ENCODE measurements around a stretch of chr13.

- PRO-cap = no peak
Measured at GRCh38 chr13:23290276-23290475, 109.4 kb downstream of the SGCG start.

DNA sequence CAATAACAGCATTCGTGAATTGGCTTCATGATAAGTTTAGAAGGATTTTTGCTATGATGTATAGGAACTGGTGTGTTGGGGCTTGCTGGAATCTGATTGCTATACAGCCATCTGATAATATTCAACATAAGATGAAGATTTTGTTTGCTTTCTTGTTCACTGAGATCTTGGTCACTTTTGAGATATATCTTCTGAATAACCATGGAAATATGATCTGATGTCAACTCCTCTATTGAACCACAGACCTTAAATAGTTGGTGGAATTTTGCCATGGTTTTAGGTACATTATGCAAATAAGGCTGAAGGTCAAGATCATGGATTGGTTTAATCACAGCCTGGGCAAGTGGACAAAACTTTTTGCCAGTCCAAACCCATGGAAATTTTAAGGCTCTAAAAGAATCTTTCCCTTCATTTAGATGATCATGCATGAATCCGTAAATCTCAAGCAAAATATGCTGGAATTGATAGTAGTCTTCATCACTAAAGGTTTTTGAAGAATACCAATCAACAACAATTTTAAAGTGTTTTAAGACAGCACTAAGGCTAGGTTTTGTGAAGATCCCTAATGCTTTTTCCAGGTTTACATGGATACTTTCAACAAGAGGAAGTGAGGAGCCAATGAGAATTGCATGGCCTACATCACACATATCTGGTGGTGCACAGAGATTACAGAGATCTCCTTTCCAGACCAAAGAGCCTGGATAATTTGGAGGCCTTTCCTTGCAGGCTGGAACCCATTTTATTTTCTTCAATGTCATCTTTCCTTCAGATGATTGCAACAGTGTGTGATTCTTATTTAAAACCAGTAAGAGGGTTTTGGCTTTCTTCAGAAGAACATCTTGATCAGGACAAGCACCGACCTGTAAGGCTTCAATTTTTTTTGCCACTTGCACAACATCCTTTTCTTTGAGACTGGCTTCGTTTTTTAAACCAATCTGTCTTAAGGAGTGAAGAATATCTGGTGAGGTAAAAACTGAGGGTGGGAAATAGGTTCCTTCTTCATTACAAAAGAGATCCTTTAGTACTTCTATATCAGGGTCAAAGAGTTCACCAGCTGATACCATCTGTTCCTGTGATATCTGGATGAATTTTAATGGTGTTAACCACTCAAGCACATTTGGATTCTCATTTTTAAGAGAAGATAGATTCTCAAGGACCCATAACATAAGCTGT is 93.4 kb downstream of the SACS start:
- PRO-cap = no peak

- PRO-cap = no peak
Measured at GRCh38 chr13:23466132-23467018, 32.9 kb upstream of the SACS start.

DNA sequence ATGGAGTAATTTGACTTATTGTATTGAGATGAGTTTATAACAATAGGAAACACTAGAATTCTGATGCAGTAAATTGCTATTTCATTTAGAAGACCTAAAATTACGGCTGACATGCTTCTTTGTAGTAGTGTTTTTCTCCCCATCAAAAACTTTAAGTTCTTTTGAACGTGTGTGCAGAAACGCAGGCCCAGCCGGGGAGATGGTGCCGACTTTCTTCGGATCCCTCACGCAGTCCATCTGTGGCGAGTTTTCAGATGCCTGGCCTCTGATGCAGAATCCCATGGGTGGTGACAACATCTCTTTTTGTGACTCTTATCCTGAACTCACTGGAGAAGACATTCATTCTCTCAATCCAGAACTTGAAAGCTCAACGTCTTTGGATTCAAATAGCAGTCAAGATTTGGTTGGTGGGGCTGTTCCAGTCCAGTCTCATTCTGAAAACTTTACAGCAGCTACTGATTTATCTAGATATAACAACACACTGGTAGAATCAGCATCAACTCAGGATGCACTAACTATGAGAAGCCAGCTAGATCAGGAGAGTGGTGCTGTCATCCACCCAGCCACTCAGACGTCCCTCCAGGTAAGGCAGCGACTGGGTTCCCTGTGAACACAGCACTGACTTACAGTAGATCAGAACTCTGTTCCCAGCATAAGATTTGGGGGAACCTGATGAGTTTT is 98.4 kb downstream of the TNFRSF19 start:
- PRO-cap = no peak

DNA sequence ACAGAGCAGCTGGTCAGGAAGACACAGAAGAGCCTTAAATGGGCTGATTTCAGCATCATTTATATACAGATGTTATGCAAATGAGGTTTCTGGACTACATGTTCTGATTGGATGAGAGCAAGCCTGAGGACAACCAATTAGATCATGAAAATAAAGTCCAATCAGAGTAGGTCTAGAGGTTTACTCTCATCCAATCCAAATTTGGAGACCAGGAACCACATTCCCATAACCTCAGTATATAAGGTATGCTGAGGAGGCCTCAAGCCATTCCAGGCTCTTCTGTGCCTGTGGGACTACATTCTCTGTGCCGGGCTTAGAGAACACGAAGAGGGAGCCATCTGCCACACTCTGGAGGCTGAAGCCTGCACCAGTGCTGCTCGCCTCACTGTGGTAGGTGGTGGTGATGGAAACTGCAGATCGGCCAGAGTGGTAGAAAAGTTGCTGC is 144.7 kb downstream of the TNFRSF19 start:
- PRO-cap = no peak

GRCh38 chr13:24050140-24050593 is 110.4 kb upstream of the SPATA13 start:
- PRO-cap = no peak

DNA sequence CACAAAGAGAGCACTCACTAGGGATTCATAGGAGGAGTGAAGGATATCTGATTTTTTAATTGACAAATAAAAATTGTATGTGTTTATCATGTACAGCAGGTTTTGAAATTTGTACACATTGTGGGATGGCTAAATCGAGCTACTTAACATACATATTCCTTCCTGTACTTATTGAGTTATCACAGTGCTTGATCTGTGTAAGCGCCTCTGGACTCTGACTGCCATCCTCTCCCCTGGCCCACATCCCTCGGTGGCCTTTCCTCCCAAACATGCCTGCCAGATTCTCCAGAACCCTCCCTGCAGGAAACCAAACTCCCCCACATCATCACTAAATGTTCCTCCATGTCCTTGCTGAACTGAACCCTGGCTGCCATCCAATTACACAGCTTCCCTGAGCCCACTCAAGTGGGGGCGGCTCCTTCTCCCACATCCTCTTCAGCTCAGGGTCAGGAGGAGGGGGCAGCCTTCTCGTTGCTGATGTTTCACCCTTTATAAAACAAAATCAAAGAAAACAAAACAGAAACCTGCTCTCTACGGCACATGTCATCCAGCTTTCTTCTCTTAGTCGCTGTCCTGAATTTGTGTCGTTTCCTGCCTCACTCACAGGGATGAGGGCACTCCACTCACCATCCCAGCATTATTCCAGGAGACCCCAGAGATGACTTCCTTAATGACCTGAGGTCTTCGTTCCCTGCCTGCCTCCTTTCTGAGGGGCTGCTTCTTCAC is 97.1 kb upstream of the SPATA13 start:
- PRO-cap = no peak

GRCh38 chr13:24070602-24071069 is 89.9 kb upstream of the SPATA13 start:
- PRO-cap = no peak

DNA sequence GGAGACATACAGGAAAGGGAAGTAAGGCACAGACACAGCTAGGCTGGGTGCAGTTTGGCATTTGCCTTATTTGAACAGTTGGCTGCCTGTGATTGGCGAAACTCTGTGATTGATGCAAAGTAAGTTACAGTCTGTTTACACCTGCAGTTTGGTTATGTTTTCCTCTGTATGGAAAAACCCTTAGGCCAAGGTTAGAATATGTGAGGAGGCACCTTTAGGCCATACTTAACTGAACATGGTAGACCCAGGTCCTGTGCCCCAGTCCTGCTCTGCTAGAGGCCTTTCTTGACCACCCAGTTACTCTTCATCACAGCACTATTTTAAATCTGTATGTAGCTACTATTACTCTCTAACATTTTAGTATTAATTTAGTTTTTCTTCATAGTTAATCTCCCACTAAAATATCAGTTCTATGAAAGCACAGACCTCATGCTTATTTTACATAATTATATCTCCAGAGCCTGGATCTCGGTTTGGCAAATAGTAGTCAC is 85.6 kb upstream of the SPATA13 start:
- PRO-cap = no peak

DNA sequence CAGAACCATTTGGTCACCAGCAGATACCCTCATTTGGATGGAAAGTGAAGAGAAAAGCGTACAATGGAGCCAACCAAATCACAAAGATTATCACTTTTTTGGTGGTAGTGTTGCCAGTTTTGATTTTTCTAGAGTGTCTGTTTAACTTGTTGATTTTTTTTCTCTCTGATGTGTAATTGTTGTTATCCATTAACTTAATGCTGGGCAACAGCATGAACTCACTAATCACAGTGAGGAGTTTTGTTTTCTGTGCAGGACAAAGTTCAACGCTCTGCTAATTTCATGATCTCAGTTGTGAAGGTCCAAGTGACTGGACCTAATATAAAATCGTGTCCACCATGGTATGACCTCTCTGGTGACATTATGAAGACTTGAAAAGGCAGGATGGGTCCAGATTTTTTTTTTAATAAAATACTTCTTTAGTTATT is 23.9 kb downstream of the SPATA13 start:
- PRO-cap = no peak

- PRO-cap = no peak
Measured at GRCh38 chr13:24185457-24186285, 25.2 kb downstream of the SPATA13 start.

DNA sequence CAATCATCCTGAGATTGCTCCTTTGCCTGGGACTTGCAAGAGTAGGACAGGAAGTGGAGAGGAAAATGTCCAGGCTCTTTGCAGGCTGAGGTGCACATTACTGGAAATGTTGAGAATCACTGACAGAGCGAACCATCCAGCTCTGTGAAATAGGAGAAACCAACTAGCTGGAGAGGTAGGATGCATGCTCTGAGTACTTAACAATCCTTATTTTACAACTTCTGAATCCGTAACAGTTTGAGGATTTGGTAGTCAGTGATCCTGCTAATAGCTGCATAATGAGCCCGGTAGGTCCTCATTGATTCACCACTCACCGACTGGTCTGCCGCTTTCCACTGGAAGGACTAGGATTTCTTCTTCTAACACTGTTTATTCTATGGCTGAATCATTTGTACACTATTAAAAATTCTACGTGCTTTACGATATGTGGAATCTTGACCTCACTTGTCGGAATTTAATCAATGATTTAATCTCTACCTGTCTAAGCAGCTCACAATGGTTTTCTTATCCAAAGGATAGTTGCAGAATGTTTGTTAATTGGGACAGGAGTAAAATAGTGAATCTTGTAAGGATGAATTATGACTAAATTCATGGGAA is 33.9 kb downstream of the SPATA13 start:
- PRO-cap = no peak

DNA sequence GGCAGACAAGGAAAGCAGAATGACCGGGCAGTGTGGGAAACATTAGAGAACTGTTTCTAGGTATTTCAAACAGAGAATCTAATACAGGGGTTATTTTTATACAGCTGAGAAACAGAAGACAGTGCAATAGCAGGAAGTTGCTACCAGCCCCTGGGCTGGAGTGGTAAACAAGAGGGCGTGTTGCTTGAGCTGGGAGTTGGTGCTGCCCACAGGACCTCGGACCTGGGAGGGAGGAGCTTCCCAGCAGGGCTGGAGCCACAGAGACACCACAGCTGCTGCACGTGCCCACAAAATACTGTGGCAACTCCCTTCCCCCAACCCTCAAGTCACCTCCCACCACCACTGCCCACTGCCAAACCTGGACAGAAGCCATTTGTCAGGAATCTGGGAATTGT is 57.0 kb downstream of the SPATA13 start:
- PRO-cap = no peak

DNA sequence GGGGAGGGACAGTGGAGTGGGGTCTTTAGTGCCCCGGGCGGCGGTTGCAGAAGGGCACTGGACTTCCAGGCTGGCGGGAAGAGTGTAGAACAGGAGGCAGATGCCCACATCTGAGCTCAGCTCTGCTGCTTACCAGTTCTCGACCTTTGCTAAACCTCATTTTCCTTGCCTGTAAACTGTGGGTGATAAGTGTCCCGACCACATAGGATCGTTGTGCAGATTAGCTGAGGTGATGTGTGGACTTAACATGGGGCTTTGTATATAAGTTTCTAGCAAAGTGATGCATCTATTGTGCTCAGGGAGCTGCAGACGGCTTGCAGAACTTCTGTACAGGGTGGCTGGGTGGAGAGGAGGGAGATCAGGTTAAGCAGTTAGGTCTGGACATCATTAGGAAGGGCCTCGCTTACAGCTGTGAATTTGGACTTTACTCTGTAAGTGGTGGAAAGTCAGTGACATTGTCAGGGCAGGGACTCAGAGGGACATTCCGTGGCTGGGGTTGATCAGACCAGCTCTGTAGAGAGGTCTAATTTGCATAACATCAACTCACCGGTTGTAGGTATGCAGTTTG is 70.0 kb downstream of the SPATA13 start:
- PRO-cap = unidirectional peak, plus-strand start at position 289 of the sequence

GRCh38 chr13:24241853-24242578 is 67.4 kb upstream of the C1QTNF9 start:
- PRO-cap = no peak

- PRO-cap = no peak
Measured at GRCh38 chr13:24281468-24282071, 27.8 kb upstream of the C1QTNF9 start.

GRCh38 chr13:24294518-24294909 is 14.9 kb upstream of the C1QTNF9 start:
- PRO-cap = no peak

DNA sequence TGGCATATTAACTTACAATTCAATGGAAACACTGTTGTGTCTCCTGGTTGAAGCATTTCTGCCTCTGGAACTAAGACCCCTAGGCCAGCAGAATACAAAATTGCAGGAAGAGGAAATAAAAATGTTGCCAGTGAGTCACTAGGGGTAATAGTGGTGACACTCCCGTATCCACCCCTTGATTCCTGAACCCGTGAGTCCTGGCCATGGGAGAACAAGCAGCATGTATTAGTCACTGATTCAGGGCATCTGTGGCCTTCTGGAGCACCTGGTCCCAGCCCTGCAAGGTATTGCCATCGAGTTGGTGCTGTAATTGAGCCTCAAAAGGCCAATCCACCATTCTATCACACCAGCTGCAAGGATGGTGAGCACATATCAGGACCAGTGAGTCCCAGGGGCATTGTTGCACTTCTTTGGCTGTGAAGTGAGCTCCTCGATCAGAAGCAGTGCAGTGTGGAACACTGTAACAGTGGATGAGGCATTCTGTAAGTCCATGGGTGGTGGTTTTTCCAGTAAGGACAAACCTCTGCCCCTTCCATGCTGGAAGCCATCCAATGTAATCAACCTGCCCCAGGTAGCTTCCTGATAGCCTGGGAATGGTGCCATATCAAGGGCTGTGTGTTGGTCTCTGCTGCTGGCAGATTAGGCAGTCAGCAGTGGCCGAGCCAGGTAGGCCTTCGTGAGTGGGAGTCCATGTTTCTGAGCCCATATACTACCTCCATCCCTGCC is 39.5 kb downstream of the C1QTNF9 start:
- PRO-cap = bidirectional peak, plus-strand start at position 193 of the sequence, minus-strand start at position 94 of the sequence; bidirectional peak, plus-strand start at position 642 of the sequence, minus-strand start at position 489 of the sequence

GRCh38 chr13:24469456-24469870 is 43.1 kb downstream of the PARP4 start:
- PRO-cap = no peak

DNA sequence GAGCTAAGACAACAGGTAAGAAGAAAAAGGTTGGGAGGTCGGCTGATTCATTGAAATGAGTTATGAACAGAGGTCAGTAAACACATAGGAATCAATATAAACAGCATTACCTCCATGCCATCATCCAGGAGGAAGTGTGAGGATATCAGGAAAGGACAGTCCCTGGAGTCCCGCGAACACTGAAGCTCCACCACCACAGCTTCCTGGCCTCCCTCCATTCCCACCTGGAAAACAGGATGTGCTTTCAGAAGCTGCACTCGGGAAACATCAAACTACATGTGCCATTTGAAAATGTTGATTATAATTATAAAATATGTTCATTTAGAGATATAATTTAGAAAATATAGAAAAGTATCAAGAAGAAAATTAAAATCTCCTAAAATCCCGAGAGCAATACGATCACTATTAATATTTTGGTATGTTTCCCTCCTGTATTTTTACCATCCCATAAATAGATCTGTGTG is 14.5 kb downstream of the PARP4 start:
- PRO-cap = unidirectional peak, plus-strand start at position 158 of the sequence